Peripheral blood mononuclear cell (primary cell): ENCODE measurements around the genes NOL12 and KCNJ4.

DNA sequence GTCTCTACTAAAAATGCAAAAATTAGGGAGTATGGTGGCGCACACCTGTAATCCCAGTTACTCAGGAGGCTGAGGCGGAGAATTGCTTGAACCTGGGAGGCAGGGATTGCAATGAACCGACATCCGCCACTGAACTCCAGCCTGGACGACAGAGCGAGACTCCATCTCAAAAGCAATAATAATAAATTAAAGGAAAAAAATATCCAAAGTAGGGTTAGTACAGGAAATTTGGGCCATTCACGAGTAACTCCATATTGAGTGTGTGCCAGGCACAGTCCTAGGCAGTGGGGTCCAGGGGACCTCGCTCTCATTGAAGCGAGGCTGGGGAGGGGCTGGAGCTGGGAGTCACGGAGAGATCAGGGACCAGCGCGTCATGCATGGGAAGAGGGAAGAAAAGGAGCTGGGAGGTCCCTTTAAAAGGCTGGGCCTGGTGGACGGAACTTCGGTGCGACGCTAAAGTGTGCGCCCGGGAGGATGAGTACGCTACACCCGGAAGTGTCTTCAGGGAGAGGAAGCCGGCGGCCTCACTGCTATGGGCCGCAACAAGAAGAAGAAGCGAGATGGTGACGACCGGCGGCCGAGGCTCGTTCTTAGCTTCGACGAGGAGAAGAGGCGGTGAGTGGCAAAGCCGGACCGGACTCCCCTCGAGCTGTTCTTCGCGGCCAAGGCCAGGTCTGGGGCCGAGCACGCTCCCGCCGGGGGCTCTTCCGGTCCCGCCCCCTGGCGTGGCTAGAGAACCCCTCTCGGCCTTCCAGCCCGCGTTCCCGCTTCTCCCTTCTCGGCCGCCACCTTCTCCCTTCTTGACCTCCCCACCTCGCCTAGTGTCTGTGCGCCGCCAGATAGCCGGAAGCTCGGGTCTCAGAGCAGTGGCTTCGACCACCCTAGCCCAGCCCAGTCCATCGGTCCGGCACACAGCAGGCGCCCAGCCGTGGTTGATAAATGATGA lies at the start of gene NOL12:
NOL12 (plus strand) TSS at position 483 of the 946 bp plus-strand sequence.
- PRO-cap, 8 experiments = peak in 8 of 8 experiments; most common plus-strand start position 507 of the sequence (in 5); most common minus-strand start position 476 of the sequence (in 1)

- PRO-cap, 8 experiments = no peak in any of the 8 experiments
Measured at GRCh38 chr22:37731657-37732453, 35.0 kb downstream of the TRIOBP start.

DNA sequence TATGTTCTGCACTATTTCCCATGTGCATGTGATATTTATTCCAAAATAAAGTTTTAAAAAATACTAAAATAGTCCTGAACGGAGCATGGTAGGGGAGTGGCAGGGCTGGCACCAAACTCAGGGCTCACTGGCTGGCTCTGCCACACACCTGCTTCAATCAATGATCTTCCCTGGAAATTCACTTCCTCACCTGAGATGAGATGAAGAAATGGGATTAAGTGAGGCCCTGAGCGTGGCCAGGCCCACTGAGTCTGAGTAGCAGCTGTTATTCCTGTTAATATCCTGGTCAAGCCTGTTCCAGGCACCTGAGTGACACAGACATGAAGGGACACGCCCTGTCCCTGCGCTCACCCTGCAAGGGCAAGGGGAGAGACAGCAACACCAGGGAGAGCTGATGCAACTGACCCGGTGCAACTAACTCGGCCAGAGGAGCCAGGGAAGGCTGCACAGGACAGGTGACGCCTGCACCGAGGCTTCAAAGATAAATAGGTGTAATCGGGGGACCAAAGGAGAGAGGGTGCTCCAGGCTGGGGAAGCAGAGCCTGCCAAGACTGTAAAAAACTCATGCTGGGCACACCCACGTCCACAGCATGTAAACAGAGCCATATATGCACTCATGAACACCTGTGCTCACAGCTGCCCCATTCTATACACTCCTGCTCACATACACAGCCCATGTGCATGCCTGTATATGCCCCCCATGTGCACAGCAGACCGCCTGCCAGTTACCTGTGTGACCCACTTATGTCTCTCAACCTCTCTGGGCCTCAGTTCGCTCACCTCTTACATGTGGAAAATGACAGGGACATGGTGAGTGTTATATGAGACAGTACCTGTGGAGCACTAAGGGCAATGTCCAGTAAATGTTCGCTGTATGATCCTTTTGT lies 20.1 kb upstream of the H1-0 start:
- PRO-cap, 8 experiments = no peak in any of the 8 experiments

DNA sequence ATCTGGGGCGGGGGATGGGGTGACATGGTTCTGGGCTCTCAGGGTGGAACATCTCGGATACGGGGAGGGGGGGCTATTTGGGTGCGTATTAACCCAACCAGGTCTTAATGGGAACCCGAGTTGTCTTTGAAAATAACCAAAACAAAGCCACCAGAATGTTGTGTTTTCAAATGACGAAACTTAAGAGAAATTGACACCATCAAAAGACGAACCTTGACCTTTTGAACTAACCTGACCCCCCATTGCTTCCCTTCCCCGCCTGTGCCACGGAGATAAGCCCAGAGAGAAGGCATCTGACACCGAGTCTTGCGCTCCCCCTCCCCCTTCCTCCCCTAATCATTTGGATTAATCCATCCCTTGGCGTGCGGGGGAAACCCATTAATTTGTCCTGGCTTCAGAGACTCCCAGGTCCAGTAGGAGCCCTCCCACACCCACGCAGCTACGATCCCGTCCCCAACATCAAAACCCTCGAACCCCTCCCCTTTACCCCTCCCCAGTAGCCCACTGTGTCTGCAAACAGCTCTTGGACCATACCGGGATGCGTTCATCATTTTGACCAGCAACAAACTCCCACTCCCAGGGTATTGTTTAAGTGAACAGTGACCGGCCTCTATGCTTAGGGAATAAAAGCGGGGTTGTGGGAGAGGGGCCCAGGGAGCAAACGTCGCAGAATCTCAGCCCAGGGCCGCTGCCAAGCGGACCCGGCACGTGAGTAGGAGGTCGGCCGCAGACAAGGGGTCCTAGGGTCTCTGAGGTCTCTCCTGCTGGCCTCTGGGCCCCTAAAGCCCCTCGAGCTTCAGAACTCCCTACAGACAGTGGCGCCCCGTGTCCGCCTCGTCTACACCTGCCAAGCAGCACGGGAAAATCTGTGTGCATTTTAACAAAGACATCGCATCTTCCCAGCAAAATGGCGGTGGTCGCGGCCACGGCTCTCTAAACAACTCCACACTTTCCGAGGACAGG lies 1.6 kb upstream of the H1-0 start:
- PRO-cap, 8 experiments = no peak in any of the 8 experiments

DNA sequence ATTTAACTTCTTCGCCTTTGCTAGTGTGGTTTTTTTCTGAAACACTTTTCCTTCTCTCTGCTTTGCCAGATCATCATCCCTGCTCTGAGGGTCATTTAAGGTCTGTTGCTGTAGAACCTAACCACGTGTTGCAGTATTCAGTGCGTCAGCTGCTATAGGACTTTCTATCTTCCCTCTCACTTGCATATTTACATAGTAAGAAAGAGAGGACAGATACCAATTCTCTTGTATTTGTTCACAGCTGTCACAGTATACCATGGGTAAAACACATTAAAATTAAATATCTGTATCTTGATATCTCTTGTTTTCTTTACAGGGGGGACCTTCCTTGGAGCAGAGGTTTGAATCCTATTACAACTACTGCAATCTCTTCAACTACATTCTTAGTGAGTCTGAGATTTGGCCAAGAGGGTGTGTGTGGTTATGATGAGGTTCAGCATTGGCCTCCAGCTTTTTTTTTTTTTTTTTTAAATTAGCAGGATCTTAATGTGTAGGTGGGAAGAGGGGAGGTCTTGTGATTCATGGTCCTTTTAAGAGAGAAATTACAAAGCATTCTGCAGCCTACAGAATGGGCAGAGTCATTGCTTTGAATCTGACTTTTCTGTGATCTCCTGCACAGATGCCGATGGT lies 13.5 kb downstream of the EIF3L start:
- PRO-cap, 8 experiments = no peak in any of the 8 experiments

DNA sequence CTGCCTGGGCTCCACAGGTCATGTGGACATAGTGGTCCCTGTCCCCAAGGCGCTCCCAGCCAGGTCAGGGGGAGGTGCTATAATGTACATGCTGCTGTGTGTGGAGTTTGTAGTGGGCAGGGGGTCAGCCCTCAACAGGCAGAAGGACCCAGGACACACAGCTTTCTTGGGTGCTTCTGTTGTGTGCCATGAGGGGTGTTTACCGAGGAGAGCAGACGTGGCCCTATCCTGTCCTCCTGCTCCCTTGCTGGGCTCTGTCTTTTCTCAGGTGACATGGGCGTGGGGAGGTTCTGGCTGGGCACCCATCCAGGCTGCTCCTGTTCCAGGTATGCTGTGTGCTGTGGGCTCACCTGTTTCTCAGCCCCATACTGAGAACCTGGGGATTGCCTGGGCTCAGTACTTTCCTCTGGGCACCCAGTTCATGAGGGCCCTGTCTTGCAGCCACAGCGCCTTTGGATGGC lies 23.2 kb downstream of the MICALL1 start:
- PRO-cap, 8 experiments = no peak in any of the 8 experiments

DNA sequence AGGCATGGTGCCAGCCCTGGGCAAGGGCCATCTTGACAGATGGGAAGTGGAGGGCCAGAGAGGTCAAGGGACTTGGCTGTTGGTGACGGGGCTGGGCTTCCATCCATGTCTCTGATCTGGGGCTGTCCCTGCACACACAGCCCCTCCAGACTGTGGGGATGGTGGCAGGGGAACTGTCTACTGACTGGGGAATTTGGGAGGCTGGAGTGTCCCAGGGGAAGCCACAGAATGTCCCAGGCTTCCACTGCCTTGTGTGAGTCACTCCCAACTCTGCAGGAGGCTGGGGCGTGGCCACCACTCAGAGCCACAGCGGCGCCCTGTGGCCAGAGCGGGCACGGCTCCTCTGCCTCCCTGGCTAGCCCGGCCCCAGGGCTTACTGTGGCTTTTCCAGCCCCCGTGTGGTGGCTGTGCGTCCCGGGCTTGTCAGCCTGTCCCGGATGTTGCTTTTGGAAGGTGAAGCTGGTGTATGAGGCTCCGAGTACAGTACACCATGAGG lies 19.6 kb downstream of the C22orf23 start:
- PRO-cap, 8 experiments = no peak in any of the 8 experiments

- PRO-cap, 8 experiments = no peak in any of the 8 experiments
Measured at GRCh38 chr22:38030217-38031335, 26.6 kb upstream of the PICK1 start.

GRCh38 chr22:38084354-38084887 lies 437 bp upstream of the SLC16A8 start:
- PRO-cap, 8 experiments = no peak in any of the 8 experiments

DNA sequence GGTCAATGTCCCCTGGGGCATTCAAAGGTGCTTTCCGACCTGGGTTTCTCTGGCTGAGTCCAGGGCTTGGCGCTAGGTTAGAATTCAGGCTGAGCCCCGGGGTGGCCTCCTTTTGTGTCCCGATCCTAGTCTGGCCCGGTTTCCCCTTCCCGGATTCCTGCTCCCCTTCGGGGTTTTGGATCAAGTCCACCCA lies 12.2 kb downstream of the MAFF start:
- PRO-cap, 8 experiments = no peak in any of the 8 experiments

GRCh38 chr22:38273589-38273910 lies 740 bp upstream of the TMEM184B start:
- PRO-cap, 8 experiments = peak in 2 of 8 experiments; most common minus-strand start chr22:38273699 (in 2)

DNA sequence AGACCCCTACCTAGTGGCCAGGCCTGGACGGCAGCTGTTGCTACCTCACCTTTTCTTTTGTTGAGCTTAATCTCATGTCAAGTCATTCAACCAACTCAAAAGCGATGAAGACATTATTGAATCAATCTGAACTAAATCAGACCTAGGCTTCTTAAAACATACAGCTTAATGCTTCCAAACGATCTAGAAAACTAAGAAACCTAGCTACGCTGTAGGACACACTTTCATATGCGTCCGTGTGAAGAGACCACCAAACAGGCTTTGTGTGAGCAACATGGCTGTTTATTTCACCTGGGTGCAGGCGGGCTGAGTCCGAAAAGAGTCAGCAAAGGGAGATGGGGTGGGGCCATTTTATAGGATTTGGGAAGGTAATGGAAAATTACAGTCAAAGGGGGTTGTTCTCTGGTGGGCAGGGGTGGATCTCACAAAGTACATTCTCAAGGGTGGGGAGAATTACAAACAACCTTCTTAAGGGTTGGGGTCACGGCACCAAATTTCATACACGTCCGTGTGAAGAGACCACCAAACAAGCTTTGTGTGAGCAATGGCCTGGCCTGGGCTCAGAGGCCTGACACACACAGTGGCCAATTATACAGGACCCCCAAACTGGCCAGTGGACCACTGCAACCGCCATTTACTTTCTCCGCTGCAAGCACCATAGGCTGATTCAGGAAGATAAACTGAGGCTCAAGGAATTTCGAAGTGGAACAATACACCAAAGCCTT lies 58.5 kb downstream of the KCNJ4 start:
- PRO-cap, 8 experiments = no peak in any of the 8 experiments

GRCh38 chr22:38452377-38452842 lies 2.6 kb downstream of the KCNJ4 start:
- PRO-cap, 8 experiments = no peak in any of the 8 experiments

- PRO-cap, 8 experiments = no peak in any of the 8 experiments
Measured at GRCh38 chr22:38454332-38455216, at the start of gene KCNJ4. Gene KCNJ4 (minus strand): TSS chr22:38455199.

DNA sequence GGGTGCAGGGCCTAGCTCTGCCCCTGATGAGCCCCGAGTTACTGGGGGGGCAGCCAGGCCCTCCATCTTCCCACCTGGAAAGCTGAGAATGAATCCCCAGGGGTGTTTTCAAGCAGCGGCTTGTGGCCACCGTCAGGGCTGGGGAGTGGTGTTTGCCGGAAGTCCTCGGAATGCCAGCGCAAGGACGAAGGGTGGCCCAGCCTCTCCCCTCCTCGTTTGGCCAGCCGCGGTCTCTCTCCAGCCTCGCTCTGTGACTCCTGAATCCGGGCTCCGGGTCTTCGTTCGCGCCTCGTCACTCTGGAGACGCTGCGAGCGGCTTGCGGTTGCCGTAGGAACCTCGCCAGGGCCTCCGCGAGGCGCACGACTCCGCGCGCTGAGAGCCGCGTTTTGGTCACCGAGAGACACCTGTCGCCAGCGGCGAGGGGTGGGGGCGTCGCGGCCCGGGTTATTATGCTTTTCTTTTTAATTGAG lies 6.4 kb upstream of the KDELR3 start:
- PRO-cap, 8 experiments = no peak in any of the 8 experiments

GRCh38 chr22:38489101-38490068 lies 16.7 kb downstream of the DDX17 start:
- PRO-cap, 8 experiments = peak in 4 of 8 experiments; most common minus-strand start chr22:38489571 (in 2)

- PRO-cap, 8 experiments = no peak in any of the 8 experiments
Measured at GRCh38 chr22:38490460-38490861, 15.7 kb downstream of the DDX17 start.

GRCh38 chr22:38493623-38494204 lies 12.4 kb downstream of the DDX17 start:
- PRO-cap, 8 experiments = no peak in any of the 8 experiments

- PRO-cap, 8 experiments = peak in 8 of 8 experiments; most common plus-strand start chr22:38505683 (in 7); most common minus-strand start chr22:38505782 (in 6)
Measured at GRCh38 chr22:38505112-38506130, 690 bp downstream of the DDX17 start.

- PRO-cap, 8 experiments = peak in 2 of 8 experiments; most common plus-strand start chr22:38657671 (in 2)
Measured at GRCh38 chr22:38657598-38658061, 1.2 kb downstream of the CBY1 start.